Left lobe of liver (tissue), 1 donor: Measurements from ENCODE around the gene RAB18.

DNA sequence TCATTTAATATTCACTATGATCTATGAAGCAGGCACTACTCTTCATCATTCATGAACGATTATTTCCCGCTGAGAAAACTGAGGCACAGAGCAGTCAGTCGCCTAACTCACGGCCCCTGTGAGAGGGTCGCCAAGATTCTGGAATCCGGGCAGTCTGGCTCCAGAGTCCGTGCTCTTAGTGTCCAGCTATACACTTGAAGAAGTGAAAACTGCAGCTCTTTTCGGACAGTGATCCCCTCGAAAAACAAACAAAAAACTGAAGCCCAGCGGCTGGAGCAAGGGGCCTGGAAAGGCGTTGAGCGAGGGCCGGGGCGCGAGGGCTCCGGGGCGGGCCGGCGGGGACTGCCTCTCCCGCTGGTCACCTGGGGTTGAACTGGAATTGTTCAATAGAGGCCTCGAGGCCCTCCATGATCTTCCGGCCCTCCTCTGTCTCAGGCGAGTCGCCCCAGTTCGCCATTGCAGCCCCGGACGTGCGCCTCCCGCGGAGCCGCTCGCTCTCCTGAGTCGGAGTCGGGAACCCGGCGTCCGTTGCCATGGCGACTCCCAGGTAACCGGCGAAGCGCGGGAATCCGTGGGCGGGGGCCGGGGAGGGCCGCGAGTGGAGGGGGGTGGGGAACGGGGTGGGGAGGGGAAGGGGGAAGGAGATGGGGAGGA is 926 bp downstream of the C10orf67 start:
- PRO-cap = no peak

DNA sequence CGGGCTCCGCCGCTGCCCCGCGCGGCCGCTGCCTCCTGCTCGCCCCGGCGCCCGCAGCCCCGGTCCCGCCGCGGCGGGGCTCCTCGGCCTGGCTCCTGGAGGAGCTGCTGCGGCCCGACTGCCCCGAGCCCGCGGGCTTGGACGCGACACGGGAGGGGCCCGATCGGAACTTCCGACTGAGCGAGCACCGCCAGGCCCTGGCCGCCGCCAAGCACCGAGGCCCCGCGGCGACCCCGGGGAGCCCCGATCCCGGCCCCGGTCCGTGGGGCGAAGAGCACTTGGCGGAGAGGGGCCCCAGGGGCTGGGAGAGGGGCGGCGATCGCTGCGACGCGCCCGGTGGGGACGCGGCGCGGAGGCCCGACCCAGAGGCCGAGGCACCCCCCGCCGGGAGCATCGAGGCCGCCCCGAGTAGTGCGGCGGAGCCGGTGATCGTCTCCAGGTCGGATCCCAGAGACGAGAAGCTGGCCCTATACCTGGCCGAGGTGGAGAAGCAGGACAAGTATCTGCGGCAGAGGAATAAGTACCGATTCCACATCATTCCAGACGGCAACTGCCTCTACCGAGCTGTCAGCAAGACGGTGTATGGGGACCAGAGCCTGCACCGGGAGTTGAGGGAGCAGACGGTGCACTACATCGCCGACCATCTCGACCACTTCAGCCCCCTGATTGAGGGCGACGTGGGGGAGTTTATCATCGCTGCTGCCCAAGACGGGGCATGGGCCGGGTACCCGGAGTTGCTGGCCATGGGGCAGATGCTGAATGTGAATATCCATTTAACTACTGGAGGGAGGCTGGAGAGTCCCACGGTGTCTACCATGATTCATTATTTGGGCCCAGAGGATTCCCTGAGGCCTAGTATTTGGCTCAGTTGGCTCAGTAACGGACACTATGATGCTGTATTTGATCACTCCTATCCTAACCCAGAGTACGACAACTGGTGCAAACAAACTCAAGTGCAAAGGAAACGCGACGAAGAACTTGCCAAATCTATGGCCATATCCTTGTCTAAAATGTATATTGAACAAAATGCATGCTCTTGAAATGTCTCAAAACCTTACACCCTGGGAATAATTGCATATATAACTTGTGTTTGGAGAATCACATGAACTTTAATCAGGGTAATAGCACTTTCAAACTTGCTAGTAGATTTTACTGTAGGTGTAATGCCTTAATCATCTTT is 1.4 kb downstream of the OTUD1 start:
- PRO-cap = unidirectional peak, minus-strand start at position 97 of the sequence

GRCh38 chr10:23821980-23822237 is 383.0 kb downstream of the OTUD1 start:
- PRO-cap = no peak

DNA sequence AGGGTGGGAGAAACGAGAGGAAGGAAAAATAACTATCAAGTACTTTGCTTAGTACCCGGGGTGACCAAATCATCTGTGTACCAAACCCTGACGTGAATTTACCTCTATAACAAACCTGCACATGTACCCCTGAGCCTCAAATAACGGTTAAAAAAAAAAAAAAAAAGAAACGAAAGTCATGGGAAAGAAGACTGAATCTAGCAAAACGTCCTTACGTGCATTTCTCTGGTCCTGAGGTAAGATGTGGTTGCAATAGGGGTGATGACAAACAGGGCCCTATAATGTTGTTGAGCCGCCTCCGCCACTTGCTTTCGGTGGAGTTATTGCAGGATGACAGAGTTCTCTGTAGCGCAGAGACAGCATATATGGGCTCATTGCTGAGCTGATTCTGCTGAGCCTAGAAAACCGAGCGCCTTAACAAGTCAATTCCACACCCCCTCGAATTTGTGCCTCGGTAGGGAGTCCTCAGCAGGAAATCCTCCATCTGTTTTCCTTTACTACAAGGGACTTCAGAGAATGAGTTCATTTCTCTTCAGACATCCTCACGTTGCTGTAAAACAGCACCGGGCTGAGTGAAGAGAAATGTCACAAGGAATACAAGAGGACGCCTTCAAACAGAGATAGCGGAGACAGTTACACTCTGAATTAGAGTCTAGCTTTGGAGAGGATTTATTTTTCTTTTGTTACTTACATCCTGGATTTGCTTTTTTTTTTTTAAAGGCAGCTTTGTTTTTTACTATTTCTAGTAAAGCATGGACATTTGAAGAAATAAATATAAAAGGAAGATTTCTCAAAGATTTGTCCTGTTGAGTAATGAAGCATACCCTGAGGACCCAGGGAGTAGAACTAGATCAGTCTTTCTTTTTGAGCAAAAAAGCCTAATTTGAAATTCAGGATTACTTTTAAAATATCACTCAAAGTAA is 90.7 kb upstream of the KIAA1217 start:
- PRO-cap = unidirectional peak, plus-strand start at position 526 of the sequence

DNA sequence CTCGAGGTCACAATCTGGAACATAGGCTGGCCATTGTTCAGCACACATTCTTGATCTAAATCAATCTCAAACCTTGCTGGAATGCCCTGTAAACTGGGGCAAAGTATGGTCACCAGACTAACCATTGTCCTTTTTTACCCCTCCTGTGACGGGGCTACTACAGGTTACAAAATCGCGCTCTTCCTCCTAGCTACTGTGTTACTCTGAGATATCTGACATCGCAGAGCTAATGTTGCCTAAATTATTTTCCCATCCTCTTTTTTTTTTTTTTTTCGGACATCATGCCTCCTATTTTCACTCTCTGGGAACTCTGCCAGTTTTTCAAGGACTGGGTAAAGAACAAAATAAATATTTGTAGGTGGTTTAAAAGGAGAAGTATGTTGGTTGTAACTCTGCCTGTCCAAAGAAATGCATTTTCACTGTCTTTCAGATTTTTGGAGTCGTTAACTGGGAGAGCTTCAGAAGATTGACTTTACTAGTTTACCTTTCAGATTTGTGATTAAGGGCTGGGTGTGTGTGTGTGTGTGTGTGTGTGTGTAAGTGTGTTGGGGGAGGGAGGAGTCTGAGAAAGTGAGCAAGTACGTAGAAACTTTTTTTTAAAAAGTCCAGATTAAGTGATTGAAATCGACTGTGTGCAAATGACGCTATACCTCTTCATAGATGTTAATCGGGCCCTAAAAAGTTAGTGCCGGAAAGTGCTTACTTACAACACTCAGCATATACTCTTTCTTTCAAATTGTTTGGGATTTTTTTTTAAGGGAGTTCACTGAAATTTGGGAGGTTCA is 881 bp upstream of the KIAA1217 start:
- PRO-cap = no peak

- PRO-cap = no peak
Observed at GRCh38 chr10:24255804-24256565, 47.0 kb downstream of the KIAA1217 start.

GRCh38 chr10:24259401-24259924 is 50.5 kb downstream of the KIAA1217 start:
- PRO-cap = no peak

- PRO-cap = no peak
Observed at GRCh38 chr10:24622572-24623020, 101.1 kb downstream of the ARHGAP21 start.

- PRO-cap = no peak
Observed at GRCh38 chr10:24643271-24644373, 80.1 kb downstream of the ARHGAP21 start.

GRCh38 chr10:24722165-24722428 is 1.6 kb downstream of the ARHGAP21 start:
- PRO-cap = no peak

DNA sequence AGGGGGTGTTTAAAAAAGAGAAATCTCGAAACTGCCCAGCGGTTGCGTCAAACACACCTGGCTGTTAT is 1.4 kb downstream of the ARHGAP21 start:
- PRO-cap = no peak

GRCh38 chr10:24724096-24724758 is 540 bp upstream of the ARHGAP21 start:
- PRO-cap = bidirectional peak, plus-strand start at chr10:24724841, minus-strand start at chr10:24724631

DNA sequence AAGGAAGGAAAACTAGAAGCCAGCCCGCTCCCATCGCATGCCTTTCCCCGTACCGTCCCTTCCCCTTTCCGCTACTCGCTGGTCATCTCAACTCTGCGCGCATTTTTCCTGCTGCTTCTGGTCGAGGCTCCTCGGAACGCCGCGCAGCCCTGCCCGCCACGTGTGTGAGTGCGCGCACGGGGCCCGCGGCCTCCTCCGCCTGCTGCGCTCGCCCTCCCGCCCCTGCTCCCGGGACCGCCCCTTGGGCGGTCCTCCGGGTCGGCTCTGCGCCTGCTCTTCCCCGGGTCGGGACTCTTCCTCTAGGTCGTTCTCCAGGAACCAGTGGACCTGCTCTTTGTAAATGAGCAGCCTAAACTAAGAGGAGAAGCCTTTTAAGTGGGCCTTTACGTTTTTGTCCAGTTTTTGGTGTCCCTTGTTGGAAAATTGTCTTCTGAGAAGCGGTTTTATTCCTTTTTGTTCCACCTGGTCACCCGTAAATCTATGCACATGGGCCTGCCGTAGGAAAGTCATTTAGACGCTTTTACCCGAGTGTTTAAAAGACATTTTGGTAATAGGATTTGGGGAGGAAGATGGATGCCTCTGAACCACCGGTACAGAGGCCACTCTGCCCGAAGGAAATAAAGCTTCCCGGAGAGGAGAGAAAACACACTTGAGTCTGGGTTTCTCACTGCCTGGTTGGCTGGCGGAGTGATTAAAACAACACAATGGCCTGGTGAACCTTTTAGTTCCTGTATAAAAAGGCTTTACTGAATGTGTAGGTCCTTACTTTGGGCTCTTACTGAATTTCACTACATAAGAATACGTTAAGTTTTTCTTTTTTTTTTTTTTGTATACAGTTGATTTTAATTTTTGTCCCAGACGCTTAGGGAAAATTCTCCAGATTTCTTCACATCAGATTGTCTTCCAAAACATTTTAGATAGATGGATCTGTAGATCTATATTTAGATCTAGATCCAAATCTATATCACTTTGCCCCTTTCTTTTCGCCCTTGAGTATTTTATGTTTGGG is 700 bp downstream of the THNSL1 start:
- PRO-cap = bidirectional peak, plus-strand start at position 304 of the sequence, minus-strand start at position 160 of the sequence

GRCh38 chr10:26448621-26449064 is 10.5 kb downstream of the APBB1IP start:
- PRO-cap = no peak

DNA sequence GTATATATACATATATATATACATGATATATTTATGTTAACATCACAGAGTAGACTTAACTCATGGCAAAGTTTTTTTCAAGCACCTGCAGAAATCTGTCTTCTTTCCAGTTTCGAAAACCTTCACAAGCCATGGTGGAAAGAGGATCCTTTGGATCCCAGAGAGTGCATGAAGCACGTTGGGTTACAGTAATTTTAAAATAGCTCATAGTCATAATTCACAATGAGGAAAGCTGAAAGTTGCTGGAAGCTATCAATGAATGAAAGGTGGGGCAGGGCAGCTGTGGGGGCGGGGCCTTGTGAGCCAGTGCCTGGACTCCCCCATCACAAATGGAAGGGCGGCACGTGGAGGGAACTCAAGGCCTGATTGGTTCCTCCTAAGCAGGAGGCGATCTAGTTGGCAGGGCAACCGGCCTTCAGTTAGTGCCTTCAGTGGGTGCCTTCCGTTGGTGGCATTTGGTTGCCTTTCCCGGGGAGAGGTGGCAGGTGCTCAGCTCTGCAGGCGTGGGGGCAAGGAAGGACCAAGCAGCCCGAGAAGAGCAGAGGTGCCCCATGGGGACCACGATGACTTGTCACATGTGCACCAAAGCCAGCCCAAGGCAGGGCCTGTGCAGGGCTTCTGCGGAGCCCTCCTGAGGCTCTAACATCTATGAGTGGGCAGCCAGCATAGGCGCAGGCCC is 60.0 kb upstream of the PDSS1 start:
- PRO-cap = no peak

DNA sequence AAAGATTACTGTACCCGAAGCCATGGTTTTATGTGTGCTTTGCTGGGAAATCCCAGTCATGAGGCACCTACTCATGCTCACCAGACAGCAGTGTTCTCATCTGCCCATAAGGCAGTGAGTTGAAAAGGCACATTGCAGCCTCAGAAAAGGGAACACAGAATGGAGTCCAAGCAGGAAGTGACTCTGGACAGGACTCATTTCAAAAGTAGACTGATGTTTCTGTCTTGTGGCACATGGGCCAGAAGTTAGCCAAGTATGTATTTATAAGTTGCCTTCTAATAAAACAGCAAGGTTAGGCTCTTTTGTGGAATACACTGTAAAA is 40.2 kb downstream of the PDSS1 start:
- PRO-cap = no peak

DNA sequence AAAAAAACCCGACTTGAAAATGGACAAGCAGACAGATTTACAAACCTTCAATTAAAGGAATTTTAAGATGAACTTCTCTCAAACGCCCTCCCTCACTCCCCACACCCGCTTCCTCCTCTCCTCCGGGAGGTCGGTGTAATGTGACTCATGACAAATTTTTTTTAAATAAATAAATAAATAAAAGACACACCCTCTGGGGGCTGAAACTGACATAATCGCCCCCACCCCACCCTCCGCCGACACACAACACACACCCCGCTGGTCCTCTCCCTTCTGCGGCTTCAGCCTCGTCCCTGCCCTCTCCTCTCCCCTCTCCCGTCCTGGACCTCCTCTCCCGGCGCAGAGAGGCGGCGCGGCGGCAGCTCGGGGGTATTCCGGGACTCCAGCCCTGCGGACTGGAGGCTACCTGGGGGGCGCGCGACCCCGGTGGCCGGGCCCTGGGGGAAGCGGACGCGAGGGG is 724 bp downstream of the ABI1 start:
- PRO-cap = bidirectional peak, plus-strand start at position 239 of the sequence, minus-strand start at position 103 of the sequence

- PRO-cap = no peak
Observed at GRCh38 chr10:27060243-27060771, 40.0 kb downstream of the ANKRD26 start.

- PRO-cap = no peak
Observed at GRCh38 chr10:27136143-27136660, 18.0 kb downstream of the YME1L1 start.

GRCh38 chr10:27503757-27504889 is at the start of gene RAB18:
Gene RAB18 (plus strand): TSS chr10:27504304.
- PRO-cap = bidirectional peak, plus-strand start at chr10:27504259, minus-strand start at chr10:27503992